ENCODE measurements around a stretch of chr17.

DNA sequence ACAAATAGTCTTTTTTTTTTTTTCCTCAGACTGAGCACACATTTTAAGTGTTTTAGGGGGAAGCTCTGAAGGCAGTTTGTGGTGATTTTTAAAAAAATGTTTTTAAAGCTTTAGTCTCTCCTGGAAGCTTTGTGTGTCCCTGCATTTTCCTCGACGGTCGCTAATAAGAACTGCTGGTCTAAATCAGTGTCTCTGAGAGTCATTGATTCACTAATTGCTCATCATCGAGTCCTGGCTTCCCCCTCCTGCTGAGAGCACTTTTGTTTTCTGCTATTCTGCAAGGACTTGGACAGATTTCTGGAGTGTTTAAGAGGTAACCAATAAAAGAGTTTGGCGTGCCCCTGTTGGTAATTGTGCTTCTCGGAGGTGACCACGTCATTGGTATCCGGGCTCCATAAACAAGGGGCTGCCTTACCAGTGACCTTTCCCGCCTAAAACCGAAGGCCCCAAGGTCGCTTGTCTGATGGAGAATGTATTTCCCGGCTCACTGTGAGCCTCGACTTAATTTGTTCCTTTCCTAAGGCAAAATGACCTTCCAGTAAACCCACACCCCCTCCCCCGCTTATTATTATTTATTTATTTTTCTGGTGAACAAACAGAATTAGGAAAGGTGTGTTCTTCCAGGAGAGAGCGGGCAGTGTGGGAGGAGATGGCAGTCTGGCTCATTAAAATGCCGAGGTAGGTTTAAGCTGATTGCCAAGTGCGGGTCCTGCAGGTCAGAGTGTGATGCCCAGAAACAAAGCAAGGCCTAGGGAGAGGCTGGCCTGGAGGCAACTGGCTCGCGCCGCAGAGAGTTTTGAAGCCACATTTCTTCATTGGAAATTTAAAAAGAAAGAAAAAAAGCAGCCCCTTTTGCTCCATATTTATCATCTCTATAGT is 30.1 kb downstream of the MSI2 start:
- PRO-cap: no peak
- RAMPAGE, long total RNA, 3 experiments: no peak in any of the 3 experiments

- PRO-cap: no peak
- RAMPAGE, long total RNA, 3 experiments: no peak in any of the 3 experiments
Measured at GRCh38 chr17:57405867-57406702, 149.8 kb downstream of the MSI2 start.

DNA sequence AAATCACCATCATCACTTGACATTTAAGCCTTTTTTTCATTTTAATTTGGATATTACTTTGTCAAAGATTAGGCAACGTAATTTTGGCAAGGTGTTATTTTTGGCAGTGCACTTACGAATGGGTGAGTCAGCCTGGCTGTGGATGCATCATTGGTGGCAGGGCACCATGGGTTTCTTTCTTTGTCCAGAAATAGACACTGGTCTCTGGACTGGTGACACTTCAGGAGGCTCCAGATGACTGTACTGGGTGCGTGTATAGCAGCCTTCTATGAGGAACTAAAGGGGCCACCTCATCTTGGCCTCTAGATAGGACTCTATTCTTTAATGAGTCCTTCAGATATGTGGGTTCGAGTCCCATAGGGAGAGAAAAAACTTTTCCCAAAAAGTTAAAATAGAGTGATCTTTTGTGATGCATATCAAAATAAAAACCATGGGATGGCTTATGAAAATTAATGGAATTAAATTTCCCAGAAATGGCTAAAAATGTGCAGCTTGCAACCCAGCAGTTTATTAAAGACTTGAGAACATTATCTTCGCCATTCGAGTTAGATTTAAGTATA is 166.5 kb downstream of the MSI2 start:
- PRO-cap: no peak
- RAMPAGE, long total RNA, 3 experiments: no peak in any of the 3 experiments

DNA sequence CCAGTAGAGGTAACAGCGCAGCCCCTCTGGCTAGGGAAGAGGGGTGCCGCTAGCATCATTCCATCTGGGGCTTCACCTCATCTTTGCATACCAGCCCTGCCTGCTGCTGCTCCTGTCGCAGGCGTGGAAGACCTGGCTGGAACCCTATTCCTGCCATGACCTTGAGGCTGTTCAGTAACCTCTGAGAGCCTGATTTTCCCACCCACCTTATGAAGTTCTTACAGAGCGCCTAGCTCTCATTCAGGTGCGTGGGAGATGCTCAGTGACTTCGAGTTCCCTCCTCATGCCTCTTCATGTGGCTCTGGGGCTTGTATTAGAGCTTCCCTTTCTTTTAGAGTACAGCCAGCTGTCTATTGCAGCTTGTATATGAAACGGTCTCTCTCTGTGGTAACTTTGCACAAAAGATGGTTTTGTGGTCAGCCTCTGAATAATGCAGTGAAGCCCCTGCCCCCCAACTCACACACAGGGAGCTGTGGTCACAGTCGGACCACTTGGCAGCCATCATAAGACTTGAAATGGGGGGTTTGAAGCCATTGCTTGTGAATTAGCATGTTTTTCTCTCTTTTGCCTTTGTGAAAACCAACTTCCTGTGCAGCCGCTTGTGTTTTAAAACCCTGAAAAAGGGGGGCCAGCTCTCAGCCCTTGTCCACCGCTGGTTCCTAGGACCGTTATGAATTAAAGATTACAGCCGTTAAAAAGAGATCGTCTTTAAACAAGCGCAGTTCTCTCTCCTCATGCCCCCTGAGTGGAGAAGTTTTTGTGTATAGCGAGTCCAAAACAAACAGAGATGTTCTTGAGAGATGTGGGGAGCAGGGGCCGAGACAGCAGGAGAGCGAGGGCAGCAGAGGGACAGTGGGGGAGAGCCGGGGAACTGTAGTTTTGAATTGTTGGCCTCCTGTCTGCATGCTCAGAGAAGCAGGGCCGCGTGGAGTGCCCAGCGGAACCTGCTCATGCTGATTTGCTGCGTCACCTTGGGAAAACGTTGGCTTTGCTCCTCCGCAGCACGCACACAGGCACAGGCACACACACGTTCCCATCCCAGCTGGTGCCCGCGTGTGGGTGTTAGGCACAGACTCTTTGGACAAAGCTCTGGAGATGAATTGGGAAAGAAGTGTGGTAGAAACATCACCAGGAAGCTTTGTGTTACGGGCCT is 198.9 kb downstream of the MSI2 start:
- PRO-cap: no peak
- RAMPAGE, long total RNA, 3 experiments: no peak in any of the 3 experiments

DNA sequence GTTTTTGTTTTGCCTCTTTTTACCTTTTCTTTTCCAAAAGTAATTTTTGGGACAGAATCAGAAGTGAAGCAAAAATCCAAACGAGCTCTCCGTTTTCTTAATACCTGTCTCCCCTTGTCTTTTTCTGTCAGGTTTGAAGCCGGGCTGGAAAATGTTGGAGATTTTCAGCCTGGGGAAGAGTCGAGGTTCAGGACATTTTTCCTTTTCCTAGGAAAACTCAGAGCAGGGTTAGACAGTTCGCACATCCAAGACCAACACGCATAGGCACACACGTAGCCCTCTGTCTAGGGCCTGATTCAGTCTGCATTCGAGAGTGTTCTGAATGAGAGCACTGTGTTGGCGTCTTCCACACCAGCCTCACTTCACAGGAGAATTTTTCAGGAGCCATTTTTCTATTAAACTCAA is 194.5 kb downstream of the CCDC182 start:
- PRO-cap: no peak
- RAMPAGE, long total RNA, 3 experiments: no peak in any of the 3 experiments

GRCh38 chr17:57579161-57579413 is 166.0 kb downstream of the CCDC182 start:
- PRO-cap: no peak
- RAMPAGE, long total RNA, 3 experiments: no peak in any of the 3 experiments

DNA sequence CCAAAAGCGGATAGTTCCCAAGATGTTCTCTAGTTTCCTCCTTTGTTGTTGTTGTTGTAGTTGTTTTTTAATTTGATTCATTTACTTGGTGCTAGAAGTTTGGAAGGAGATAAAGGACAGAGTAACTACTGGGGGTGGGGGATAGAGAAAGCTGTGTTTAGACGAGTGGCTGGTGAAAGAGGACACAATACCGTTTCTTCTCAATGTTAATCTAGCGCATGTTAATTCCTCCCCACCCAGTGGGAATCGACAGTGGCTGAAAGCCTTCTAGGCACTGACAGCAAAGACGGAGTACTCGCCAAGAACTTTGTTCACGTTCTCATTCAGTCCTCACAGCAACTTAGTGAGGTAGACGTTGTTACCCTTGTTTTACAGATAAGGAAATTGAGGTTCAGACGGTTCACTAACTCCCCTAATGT is 17.2 kb downstream of the MRPS23 start:
- PRO-cap: no peak
- RAMPAGE, long total RNA, 3 experiments: no peak in any of the 3 experiments

GRCh38 chr17:57943685-57944166 is 11.5 kb downstream of the CUEDC1 start:
- PRO-cap: no peak
- RAMPAGE, long total RNA, 3 experiments: no peak in any of the 3 experiments

DNA sequence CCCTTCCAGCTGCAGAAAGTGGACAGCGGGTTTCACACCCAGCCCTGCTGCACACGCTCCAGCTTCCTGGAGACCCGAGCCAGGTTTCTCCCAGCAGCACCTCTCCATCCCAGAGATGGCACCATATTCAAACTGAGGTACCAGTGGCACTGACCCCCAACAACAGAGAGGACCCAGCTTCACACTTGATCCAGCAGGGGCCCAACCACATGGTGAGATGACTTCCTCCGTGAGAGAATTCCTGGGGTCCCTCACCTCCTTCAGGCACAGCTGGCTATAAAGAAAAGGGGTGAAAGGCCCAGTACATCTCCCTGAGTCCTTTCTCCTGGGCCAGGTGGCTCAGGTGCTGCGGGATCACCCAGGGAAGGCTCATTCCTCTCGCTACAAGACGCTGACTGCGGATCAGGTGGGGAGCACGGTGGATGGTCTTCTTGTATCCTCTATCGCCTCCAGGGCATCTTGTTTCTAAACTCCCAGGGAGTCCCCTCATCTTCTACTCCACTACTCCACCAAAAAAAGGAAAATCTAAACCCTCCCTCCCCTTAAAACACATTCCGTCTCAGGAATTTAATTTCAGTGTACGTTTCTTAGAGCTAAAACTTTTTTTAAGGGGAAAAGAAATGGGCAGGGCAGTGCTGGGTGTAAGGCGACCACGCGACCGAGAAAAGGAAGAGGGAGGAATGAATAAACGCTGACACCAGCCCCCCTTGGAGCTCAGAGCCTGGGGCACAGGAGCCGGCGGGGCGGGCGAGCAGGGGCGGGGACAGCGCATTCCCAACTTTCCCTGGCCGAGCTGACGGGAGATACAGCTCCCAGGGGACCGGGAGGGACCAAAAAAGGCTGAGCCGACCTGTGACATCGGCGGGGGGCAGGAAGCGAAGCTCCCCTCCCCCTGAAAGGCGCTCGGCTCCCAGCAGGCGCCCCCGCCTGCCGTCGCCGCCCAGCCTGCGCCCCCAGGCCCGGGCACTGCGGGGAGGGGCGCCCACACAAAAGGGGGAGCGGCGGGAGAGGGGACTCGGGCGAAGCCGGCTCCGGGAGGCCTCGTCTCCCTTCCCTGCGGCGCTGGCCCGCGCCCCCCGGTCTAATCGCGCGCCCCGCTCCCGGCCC is 1.0 kb downstream of the CUEDC1 start:
- PRO-cap: bidirectional peak, plus-strand start at position 815 of the sequence, minus-strand start at position 743 of the sequence
- RAMPAGE, long total RNA, 3 experiments: no peak in any of the 3 experiments

DNA sequence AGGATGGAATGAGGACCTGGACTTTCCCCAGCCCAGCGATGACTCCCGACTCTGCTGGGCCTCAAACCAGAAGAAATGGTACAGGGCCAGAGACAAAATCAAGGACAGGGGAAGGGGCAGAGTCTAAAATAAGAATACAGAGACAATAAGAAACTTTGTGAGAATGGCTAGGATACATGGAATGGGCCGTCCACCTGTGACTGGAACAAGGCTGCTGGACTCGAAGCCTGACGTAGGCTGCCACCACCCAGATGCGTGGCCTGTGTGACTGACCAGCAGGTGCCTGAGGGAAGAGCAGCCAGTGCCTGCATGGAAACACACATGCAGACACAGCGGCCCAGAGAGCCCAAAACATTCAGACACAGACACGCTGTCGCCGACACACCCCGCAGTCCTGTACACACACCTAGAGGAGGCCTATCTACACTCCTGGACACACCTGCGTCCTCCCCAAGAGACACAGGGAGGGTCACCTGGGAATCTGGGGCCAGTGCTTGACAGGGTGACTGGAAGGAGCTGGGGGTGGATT is 5.9 kb upstream of the TSPOAP1 start:
- PRO-cap: no peak
- RAMPAGE, long total RNA, 3 experiments: no peak in any of the 3 experiments

DNA sequence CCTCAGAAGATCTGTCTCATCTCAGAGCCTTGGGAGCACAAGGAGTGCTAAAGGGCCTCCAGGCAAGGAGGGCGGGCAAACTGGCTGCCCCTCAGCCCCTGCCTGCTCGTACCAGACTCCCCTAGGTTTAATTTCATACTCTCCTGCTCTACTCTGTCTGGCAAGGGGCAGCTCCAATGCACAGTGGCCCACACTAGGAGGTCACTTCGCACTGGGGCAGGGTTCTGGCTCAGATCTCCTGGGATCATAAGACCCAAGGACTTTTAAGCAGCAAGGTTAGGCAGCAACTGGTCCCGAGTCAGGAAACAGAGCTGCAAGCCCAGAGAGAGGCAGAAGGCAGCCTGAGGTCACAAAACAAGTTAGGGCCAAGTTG is 7.7 kb upstream of the TSPOAP1 start:
- PRO-cap: no peak
- RAMPAGE, long total RNA, 3 experiments: no peak in any of the 3 experiments

GRCh38 chr17:58344850-58345496 is 7.0 kb downstream of the SUPT4H1 start:
- PRO-cap: no peak
- RAMPAGE, long total RNA, 3 experiments: no peak in any of the 3 experiments

DNA sequence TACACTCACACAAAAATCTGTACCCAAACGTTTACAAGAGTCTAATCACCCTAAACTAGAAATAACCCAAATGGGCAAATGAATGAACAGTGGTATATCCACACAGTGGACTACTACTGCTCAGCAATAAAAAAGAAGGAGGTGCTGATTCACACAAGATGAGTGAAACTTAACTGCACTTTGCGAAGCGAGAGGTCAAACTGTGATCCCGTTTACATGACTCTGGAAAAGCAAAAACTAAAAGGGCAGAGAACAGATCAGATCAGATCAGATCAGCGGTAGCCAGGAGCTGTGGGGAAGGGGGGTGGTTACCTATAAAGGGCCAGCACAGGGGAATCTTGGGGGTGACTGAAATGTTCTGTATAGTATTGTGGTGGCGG is 113.4 kb downstream of the TRIM37 start:
- PRO-cap: no peak
- RAMPAGE, long total RNA, 3 experiments: no peak in any of the 3 experiments

DNA sequence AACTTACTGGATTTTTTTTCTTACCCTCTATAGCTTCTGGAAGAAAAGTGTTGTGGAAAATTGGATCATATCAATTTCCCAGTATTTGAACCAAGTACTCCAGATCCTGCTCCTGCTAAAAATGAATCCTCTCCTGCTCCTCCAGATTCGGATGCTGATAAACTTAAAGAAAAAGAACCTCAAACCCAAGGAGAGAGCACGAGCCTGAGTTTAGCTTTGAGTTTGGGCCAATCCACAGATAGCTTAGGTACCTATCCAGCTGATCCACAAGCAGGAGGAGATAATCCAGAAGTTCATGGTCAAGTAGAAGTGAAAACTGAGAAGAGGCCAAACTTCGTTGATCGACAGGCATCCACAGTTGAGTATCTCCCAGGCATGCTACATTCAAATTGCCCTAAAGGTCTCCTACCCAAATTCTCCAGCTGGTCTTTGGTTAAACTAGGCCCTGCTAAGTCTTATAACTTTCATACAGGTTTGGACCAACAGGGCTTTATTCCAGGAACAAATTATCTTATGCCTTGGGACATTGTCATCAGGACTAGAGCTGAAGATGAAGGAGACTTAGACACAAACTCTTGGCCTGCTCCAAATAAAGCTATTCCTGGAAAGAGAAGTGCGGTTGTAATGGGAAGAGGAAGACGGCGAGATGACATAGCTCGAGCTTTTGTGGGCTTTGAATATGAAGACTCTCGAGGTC is 3.0 kb downstream of the SMG8 start:
- PRO-cap: no peak
- RAMPAGE, long total RNA, 3 experiments: no peak in any of the 3 experiments

GRCh38 chr17:59373457-59374261 is 42.2 kb downstream of the YPEL2 start:
- PRO-cap: no peak
- RAMPAGE, long total RNA, 3 experiments: no peak in any of the 3 experiments

GRCh38 chr17:59400614-59400839 is 69.1 kb downstream of the YPEL2 start:
- PRO-cap: no peak
- RAMPAGE, long total RNA, 3 experiments: no peak in any of the 3 experiments

DNA sequence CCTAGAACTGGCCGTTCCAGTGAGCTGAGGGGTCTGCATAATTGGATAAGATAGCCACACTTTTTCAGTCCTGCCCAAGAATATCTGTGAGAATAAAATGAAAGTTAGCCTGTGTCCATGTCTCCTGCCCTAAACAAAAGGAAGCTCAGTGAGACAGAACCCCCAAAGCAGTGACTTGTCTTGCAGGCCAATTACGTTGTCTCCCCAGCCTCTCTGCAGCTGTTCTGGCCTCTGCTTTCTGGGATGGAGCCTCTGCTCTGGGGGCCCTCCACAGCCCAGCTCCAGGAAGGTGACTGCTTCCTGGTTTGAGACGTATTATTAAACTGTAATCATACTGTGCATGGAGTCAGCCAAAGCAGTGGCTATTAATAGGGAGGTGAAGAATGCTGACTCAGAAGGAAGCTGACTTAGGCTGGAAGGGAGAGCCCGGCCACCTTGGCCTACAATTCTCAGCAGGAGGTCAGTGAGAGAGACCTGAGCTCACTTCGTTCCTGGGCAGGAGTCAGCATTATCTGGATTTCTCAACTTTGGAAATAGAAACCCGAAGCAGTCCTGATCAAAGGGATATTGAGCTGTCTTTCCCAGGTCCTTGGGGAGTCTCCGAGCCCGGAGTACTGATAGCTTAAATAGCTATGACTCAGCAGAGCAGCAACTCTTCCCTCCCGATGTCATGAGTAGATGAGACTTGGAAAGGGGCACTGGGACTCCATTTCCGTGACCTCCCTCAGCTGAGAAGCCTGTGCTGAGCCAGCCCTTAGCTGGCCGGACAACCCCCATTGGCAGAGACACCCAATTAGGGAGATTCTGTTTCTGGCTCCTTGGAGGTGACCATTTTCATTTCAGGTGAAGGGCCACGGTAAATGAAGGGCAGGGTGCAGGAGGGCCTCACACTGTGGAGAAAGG is 91.7 kb downstream of the YPEL2 start:
- PRO-cap: no peak
- RAMPAGE, long total RNA, 3 experiments: no peak in any of the 3 experiments

DNA sequence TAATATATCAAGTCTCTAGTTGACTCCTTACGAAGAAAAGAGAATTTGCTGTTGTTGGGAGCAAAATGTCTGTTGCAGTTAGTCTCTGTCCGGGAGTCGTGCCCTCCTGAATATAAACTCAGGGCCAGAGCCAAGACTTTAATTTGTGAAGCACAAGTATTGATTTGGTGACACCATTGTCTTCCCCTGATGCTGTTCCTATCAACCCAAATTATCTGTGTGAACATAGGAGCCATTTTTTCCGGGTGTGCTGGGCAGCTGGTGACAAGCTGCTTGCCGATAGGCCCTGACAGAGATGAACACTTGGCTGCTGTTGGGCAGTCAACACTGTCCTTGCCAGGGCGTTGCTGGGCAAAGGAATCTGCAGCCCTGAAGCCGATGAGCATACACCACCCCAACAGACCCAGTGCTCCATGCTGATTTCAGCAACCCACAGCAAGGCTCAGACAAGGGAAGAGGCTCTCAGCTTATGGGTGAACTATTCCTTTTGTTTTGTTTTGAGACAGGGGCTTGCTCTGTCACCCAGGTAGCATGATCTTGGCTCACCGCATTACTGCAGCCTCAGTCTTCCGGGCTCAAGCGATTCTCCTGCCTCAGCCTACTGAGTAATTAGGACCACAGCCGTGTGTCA is 105.4 kb downstream of the YPEL2 start:
- PRO-cap: no peak
- RAMPAGE, long total RNA, 3 experiments: no peak in any of the 3 experiments

GRCh38 chr17:59465679-59466274 is 99.6 kb upstream of the DHX40 start:
- PRO-cap: no peak
- RAMPAGE, long total RNA, 3 experiments: no peak in any of the 3 experiments

DNA sequence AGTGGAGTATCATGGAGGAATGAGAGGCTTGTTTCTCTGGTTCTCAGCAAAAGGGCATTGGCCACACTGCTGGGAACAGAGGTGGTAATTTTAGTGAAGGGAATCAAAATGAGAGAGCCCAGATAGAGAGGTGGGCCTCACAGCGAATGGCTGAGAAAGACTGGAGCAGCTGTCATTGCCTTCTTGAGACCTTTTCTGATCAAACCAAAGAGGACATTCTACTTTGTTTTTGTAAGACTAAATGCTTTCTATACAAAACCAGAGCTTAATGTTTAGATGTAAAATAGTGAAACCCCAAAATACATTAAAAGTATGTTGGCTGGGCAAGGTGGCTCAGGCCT is 48.1 kb upstream of the DHX40 start:
- PRO-cap: no peak
- RAMPAGE, long total RNA, 3 experiments: no peak in any of the 3 experiments

Measured in tibial nerve (tissue), 3 donors.